Mesenchymal stem cell of Wharton's jelly (primary cell): ENCODE measurements around the genes RIIAD1, C2CD4D, LCE4A, SPRR2F and SPRR2G.

DNA sequence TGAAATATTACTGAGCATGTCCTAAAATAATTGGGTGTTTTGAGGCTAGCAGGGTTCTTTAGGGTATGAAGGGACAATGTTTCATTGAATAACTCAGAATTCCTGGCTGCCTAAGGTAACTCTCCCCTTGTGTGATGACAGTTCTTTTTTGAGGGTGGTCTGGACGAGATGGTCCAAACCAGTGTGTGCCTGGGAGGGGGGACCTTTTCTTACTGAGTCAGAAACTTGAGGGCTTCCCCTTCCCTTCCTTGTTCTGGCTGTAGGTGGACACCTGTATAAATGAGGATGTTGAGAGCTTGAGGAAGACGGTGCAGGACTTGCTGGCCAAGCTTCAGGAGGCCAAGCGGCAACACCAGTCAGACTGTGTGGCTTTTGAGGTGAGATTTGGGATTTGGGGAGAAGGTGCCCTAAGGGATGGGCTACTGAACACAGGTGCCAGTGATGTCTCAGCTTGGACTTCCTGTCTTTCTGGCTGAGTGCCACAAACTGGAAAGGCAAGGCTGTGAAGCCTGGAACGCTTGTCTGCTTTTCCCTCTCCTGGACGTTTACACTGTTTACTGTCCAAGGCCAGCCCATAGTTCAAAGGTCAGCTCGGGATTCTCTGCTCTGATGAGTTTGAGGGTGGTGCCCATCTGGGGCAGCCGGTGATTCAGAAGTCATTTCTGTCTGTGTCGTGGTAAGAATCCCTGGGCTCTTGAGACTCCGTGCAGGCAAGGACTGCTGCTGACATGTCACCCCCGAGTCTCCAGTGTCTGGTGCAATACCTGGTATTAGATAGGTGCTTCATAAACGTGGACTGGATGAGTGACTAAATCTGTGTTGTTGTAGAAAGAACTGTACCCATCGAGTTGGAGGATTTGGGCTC is 29.5 kb downstream of the TUFT1 start:
- CAGE, long polyA plus RNA: no peak

- CAGE, long polyA plus RNA: no peak
Measured at GRCh38 chr1:151638737-151639140, 26.9 kb downstream of the SNX27 start.

DNA sequence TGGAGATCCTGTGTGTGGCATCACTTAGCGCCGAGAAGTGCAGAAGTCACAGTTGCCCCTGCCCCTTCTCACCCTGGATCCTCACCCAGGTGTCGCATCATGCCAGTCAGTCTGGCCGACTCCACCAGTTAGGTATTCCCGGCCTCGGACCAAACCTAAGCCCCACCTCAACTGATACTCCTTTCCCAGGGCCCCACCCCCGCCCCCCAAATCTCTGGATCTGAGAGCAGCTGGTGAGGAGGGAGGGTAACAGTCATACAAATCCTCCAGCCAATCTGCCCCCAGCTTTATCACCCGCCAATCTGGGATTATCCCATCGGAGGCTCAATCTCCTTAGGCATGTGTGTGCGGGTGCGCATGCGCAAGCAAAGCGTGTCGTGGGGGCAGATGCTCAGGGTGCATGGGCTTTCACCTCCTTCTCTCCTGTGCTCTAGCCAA is 5.3 kb downstream of the CELF3 start:
- CAGE, long polyA plus RNA: no peak

DNA sequence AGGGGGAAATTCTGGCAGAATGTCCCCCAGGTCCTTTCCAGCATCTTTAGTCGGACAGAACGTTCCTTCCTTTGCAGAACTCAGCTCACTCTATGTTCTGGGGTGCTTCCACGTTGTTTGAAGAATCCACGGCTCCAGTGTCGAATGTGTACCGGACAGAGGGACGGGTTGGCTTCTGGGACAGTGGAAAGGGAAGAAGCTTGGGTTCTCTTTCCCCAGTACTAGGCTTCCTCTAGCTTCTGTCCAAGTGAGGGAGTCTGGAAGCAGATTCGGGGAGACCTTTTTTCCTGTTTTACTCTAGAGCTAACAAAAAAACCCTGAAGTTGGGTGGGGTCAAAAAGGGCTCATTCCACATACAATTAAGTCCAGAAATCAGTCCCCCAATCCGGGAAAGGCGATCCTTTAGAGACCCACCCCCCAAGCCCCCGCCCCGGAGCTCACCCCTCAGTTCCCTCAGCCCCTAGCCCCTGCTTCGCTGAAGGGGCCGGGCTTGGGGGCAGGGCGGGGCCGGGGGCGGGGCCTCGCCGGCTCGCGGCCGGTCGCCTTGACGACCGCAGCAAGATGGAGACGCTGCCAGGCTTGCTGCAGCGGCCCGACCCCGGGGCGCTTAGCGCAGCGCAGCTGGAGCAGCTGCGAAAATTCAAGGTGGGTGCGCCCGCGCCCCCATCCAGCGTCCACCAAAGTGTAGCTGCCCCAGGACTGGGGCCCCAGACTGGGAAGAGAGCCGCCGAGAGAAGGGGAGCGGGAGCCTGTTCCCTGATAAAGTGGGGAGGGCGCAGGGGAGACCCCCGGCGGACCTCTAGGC is at the start of gene RIIAD1:
Gene RIIAD1 (plus strand): TSS at position 547 of the 805 bp plus-strand sequence.
- CAGE, long polyA plus RNA: no peak

DNA sequence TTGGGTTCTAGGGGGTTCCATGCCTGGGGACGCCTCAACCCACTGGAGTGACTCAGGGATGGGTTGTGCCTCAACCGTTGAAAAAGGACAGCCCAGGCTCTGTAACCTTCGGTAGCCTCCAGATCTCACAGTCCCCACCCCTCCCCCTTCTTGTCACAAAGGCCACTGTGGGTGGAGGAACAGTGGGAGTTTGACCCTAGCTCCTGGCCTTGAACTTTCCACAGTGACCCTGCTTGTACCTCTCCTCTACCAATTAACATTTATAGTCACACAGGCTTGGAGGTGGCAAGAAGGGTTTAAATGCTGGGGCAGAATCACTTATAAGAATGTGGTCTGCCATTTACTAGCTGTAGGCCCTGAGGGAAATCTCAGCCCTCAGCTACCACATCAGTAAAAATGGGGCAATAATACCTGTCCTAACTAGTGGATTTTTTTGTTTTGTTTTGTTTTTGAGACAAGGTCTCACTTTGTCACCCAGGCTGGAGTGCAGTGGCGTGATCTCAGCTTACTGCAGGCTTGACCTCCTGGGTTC is 2.8 kb upstream of the RORC start:
- CAGE, long polyA plus RNA: no peak

GRCh38 chr1:151839468-151840461 is at the start of gene C2CD4D:
Gene C2CD4D, minus strand, starts transcription at chr1:151839820.
- CAGE, long polyA plus RNA: no peak

DNA sequence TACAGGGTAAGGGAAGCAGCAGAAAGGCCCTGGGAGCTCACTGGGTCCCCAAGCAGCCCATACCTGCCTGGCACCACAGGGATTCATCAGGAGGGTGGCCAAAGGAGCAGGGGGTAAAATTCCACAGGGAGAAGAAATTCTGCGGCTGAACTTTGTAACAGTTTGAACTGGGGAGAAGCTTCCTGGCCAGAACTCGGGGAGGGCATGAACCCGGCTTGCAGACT is 11.5 kb downstream of the THEM4 start:
- CAGE, long polyA plus RNA: no peak

DNA sequence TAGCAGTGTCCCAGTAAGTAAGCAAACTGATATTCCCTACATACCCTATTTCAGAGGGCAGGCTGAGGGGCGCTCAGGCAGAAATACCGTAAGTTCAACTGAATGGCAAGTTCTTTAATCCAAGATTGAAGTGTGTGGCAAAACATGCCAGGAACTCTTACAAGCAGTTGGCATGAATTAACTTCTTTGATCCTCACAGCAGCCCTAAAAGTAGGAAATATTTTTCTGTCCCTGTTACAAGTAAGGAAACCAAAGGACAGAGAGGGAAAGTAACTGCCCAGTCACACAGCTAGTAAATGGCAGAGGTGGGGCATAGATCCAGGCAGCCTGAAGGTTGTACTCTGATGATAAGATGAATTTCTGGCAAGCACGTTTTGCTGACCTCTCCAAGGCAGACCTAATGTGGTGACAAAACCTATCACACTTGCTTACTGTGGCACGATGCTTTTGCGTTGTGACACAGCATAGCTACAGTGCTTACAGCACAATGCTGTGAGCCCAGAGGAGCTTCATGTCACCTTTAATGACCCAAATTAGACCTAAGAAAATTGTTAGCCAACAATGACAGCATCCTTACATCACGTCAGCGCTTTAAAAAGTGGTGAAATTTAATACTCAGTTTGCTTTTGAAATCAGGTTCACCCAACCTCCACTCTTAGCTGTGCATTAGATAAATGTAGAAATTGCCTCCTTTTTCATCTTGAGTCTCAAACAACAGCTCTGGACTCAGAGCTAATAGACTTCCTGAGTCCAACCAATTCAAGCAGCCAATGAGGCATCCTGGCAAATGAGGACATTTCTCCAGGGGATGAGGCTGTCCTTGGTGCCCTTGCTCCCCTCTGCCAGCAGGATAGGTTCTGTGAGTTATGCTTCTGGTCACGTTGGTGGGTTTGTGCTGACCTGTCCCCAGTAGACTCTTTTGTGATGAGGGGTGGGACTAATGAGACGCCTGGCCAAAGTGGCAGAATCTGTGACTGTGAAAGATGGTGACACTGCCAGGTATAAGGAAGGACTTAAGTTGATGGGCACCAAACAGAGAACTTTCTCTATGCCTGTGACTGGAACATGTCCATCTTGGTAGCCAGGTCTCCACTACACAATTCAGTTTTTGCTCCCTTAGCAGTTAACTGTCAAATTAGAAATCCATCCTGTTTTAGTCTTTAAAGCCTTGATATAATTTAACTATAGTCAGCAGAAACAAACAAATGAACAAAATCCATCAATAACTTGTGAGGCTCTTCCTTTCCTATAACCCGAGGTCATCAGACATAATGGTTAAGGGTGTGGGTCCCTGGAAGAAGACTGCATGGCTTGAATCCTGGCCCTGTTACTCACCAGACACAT is 35.3 kb upstream of the THEM4 start:
- CAGE, long polyA plus RNA: no peak

GRCh38 chr1:152032309-152032785 is 4.5 kb downstream of the S100A11 start:
- CAGE, long polyA plus RNA: no peak

GRCh38 chr1:152188722-152189749 is 30.0 kb upstream of the RPTN start:
- CAGE, long polyA plus RNA: no peak

GRCh38 chr1:152618981-152619548 is 3.8 kb downstream of the LCE3A start:
- CAGE, long polyA plus RNA: no peak

- CAGE, long polyA plus RNA: no peak
Measured at GRCh38 chr1:152707710-152708201, at the start of gene LCE4A. Gene LCE4A, plus strand, starts transcription at chr1:152708160.

DNA sequence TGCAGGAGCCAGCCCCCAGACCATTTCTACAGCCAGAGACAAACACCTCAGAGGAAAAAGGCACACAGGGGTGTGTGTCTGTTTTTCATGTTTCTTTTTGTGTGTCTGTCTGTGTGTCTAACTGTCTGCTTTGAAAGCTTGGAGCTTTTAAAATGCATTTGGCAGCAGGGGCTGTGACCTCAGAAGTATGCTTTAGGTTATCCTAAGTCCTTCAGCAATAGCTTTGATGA is 7.3 kb downstream of the KPRP start:
- CAGE, long polyA plus RNA: no peak

DNA sequence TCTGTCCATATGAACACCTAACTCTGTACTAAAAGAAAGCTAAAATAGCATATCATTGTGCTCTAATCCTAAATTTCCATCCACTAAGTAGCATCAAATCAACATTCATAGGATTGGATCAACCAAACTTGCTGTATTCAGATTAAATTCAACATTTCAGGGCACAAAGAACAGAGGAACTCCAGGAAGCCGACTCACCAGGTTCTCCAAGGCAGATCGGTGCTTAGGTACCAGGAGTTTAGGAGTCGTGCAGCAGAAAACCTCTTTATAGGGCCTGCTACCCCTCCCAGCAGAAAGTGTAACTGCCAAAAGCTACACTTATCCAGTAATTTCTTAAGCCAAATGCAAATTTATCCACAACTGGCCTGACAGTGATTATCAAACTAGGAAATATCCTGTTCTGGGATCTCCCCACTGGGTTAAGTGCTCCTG is at the start of gene SPRR2F:
Gene SPRR2F (minus strand): TSS at position 241 of the 432 bp plus-strand sequence.
- CAGE, long polyA plus RNA: no peak

GRCh38 chr1:153150659-153151095 is at the start of gene SPRR2G:
Gene SPRR2G, minus strand, starts transcription at chr1:153150890.
- CAGE, long polyA plus RNA: no peak

DNA sequence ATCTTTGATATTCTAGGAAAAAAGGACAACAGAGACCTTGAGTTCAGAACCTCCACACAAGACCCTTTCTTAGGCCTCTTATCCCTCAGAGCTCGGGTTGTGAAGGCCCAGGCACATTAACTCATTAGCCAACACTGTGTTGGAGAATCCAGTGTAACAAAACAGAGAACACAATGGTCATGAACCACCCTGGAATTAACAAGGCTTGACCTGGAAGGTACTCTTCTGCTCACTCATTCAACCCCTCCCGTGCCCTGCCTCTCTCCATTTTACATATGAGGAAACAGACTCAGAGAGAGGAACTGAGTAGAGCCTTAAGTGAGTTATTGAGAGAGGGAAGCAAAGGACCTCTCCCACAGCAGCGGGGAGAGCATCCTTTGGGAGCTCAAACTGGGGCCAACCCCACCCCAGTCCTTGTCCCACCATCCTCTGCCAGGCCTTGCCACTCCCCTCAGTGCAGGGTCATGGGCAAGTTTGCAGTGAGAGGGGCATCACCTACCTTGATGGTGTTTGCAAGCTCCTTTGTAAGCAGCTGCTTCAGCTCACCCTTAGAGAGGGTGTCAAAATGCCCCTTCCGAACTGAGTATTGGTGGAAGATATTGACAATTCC is 1.4 kb downstream of the S100A12 start:
- CAGE, long polyA plus RNA: no peak

- CAGE, long polyA plus RNA: no peak
Measured at GRCh38 chr1:153606814-153607983, 5.7 kb downstream of the S100A16 start.

GRCh38 chr1:153608644-153609622 is 4.0 kb downstream of the S100A16 start:
- CAGE, long polyA plus RNA: no peak

DNA sequence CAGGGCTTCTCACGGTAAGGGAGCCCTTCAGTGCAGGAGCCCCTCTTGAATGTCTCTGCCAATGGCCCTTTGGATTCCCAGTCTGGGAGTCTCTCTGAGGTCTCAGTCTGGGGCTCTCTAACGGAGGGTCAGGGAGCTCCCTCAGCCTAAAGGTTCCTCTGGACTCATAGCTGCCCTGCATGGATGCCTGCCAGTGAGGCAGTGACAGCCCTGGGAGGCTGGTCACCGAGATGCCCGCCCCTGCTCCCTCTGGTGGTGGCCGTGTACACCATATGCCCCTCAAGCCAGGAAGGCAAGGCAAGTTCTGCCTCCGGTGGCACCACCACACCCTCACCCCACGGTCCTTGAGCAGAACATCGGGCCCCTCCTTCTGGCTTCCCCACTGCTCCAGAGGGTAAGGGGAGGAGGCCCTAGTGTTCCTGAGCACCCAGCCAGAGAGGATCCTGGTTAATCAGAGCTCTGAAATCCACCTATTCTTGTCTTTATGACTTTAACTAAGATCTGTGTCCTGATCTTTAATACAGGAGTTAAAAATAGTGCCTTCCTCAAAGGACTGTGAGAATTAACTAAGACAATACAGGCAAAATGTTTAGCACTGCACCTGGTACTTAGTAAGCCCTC is 1.5 kb upstream of the S100A14 start:
- CAGE, long polyA plus RNA: no peak

DNA sequence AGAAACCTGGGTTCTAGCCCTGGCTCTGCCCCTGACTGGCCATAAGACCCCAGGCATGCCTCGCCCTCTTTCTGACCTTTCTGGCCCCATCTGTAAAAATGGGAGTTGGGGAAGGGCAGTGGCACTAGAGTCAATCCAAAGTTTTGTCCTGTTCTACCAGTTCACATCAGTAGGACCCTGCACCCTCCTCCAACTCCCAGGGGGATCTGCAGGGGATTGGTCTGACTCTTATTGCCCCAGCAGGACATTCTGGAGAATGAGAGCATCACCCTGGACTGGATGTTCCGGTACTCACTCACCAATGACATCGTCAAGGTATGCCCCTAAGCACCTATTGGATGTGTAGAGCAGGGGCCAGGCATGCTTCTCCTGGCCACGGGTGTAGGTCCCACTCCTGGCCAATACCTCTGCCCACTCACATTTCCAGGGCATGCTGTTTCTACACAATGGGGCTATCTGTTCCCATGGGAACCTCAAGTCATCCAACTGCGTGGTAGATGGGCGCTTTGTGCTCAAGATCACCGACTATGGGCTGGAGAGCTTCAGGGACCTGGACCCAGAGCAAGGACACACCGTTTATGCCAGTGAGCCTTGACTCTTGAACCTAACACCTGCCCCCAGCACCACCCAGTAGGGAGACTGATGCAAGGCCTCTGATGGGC is 8.4 kb downstream of the NPR1 start:
- CAGE, long polyA plus RNA: no peak